ENCODE measurements around a stretch of chr1.

DNA sequence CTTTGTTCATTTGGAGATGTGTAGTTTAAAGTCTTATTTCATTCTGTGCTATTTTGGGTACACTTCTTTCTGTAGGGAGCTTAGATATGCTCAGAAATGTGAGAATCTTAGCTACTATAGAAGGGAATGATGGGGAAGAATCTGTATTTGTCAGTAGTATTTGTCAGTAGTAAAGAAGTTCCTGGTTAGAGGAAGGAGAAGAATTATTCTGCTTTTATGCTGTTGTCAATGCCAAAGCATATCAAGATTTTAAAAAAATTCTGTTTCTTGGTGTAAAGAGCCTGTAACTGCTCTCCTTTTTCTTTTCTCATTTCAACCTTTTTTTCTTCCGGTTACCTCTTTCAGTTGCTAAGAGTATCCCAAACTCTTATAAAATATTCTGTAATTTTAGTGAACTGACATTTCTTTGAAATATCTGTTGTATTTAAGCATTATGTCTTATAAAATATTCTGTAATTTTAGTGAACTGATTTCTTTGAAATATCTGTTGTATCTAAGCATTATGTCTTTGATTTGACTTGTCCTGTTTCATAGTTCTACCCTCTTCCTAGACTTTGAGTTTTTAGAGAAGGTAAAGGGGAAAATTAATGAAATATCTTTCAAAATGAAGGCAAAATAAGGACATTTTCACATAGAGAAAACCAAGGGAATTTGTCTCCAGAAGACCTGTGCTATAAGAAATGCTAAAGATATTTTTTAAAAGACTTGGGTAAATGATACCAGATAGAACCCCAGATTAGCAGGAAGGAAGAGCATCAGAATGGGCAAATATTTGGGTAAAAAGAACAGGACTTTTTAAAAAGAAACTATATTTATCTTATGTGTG lies 91.0 kb downstream of the ATF6 start:
- PRO-cap, result no peak

DNA sequence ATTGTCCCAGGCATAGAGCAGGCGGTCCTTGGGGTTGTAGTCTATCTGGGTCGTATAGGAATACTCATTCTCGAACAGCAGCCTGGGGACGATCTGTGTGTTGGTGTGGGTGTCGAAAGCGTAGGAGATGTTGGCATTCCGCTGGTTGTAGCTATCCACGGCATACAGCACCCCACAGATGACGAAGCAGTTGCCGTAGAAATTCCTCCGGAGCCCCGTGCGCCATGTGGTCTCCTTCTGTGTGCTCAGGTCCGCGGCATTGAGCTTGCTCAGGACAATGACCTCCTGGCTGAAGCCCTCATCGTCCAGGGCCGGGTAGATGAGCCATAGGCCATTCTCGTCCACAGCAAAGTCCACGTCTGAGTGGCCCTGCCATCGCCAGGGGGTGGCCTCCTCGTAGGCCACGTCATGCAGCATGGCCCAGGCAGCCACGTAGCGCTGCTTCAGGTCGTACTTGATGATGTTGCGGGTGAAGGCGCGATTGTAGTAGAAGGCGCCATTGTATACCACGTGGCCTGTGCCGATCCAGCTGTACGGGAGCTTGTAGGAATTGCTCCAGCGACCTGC lies 39.9 kb downstream of the OLFML2B start:
- PRO-cap, result no peak

GRCh38 chr1:161997710-161998418 lies 25.8 kb downstream of the OLFML2B start:
- PRO-cap, result no peak

DNA sequence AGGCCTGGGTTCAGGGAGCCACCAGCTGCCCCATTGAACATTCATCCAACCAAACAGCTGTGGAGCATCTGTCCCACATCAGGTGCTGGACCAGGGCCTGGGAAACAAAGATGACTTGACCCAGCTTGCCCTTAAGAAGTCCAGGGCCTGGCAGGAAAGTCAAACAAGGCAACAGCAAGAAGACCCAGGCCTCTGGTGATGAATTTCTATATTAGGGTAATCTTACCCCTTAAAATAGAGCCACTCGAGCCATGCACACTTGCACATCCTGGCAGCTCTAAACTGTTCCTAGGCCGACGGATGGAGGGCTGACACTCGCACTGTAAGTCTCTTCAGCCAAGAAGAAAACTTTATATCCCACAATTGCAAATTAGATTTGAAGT lies 12.1 kb downstream of the OLFML2B start:
- PRO-cap, result no peak

DNA sequence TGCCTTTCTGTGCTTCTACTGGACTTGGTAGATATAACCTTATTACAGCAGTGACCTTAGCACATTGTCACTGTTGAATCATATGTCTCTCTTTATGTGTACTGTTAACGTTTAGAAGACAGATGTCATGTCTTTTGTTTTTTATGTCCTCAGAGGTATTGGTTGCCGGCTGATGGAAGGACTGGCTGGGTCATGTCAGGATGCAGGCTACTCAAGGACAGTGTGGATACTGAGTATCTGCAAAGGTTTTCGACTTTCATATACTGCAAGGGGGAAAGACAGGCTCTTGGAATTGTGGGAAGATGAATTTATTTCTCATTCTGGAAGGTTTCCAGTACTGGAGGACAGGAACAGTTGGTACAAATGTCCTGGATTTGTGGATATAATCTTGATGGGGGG lies 65.6 kb downstream of the NOS1AP start:
- PRO-cap, result no peak

DNA sequence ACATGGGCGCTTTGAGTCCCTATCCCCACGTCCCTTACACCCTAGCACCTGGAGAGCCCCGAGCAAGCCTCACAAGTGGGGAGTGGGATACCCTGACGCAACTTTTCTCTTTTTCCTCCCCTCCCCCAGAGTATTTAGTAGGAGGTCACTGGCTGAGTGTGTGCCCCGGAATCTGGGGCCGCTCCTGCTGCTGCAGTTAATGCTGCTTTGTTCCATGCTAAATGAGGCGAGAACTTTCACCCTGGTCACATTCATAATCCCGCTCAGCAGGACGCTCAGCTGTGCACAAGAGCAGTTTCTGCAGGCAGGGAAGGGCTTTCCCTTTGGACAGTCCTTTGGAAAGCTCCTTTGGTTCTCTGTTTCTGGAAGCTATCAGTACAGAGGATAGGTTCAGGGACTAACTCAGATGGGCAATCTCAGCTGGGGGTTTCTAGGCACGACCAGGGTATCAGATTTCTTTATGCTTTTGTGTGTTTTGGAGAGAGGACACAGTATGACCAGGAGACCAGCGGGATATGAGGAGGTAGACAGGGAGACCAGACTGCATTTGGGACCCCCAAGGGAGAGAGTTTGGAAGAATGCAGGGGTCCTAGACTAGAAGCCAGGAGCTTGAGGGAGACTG lies 75.9 kb downstream of the NOS1AP start:
- PRO-cap, result no peak

DNA sequence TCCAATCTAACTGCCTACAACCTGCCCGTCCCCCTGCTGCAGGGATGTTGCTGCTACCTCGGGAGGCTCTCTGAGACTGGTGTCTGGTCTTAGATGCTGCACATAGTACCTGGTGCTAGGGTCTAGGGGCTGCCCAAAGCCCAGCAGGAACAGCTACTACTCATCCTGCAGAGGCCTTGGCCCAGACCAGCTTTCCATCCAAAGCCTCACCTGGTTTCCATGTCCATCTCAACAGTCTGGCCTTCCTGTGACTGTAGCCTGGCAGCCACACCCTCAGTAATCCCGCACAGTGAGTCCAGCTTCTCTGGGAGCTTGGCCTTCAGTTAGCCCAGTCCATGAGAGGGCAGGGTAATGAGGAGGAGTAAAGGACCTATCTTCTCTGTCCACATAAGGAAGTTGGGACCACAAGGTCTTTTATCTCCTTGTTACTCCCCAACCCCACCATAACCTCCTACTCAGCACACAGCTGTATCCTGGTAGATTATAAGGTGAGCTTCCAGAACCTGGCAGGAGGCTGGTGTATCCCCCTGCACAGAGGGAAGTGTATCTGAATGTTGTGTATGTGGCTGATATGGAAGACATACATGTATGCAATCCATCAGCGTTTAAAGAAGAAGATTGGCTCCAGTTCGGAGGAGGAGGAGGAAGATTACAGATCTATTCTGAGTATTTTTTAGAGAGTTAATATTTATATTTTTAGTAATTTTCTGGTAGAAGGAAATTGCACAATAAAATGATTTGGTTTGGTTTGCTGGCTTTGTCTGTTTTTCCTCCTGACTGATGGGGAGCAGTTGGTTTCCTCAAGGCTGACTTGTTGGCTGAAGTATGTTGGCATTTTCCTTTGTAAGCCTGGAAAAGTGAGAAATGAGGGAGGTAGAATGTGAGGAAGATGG lies 4.8 kb downstream of the C1orf226 start:
- PRO-cap, result no peak

DNA sequence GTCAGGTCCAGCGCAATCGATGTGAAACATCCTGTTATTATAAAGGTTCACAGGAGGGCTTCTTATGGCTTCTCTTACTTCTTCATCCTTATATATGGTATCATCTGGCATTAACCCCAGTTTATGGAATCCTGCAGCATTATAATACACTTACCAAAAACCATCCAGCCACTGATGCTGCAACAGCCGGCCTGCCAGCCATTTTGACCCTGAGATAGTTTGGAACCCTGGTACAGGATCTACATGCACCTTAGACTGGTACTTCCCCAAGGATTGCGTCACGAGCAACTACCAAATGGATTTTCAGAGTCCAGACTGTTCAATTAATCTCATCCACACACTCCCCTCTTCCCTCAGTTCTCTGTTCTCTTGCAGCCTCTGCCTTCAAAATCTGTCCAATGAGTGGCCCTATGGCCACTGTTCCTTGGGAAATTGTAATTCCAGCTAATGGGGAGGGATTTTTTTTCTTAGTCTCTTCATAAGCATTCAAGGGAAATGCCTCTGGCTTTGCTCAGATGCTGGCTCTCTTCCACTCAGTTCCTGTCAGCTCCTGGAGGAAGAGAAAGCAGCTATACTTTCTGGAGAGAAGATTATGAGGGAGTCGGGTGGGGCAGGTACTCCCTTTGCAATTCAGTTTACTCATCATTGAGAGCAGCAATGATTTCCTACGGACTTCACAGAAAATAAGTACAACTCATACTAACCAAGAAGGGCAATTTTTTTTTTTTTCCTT lies 19.9 kb upstream of the UAP1 start:
- PRO-cap, result no peak

DNA sequence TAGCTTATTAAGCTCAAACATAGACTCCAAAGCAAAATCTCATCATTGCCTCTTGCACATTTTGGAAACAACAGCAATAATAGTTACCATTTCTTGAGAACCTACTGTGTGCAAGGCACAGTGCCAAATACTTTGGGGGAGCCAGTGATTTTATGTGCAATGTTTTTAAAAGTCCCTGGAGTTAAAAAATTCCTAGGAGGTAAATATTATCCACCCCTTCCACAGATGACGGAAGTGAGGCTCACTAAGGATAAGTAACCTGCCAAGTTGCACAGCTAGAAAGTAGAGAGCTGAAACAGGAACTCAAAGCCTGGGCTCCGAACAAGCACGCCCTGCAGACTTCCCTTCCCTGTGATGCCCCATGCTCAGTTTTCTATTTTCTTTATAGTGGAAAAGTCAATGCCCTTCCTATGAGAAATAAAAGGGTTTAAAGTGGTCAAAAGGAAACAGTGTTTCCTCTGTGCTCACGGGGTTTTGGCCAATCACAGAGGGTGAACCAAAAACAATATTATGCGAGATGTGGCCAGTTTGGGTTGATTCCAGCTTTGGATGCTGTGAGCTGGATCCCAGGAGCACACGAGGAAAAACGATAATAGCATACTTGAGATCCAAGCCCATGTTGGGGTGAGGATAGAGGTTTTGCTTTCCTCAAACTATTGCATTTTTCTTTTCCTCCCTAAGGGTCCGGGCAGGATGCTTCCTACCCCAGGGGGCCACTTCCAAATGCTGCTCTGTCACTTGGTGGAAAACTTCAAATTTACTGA lies 44.5 kb downstream of the DDR2 start:
- PRO-cap, result no peak

GRCh38 chr1:162703675-162703971 lies 71.4 kb downstream of the DDR2 start:
- PRO-cap, result no peak

DNA sequence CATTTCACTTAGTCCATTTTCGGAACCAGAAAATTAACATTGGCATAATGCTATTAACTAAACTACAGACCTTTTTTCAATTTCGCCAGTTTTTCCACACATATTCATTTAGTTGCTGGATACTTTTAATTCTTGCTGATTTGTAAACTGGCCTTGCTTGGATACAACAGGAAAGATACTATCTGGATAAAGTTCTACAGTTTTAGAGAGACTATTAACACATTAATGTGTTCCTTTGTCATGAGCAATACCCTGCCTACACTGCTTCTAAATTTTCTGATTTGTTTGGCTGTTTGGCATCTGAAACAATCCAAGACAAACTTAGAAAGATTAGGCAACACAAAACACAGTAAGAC lies 5.7 kb upstream of the HSD17B7 start:
- PRO-cap, result no peak

GRCh38 chr1:163231382-163231909 lies 28.7 kb upstream of the RGS5 start:
- PRO-cap, result no peak

- PRO-cap, result no peak
Measured at GRCh38 chr1:164575558-164576112, 16.7 kb downstream of the PBX1 start.

DNA sequence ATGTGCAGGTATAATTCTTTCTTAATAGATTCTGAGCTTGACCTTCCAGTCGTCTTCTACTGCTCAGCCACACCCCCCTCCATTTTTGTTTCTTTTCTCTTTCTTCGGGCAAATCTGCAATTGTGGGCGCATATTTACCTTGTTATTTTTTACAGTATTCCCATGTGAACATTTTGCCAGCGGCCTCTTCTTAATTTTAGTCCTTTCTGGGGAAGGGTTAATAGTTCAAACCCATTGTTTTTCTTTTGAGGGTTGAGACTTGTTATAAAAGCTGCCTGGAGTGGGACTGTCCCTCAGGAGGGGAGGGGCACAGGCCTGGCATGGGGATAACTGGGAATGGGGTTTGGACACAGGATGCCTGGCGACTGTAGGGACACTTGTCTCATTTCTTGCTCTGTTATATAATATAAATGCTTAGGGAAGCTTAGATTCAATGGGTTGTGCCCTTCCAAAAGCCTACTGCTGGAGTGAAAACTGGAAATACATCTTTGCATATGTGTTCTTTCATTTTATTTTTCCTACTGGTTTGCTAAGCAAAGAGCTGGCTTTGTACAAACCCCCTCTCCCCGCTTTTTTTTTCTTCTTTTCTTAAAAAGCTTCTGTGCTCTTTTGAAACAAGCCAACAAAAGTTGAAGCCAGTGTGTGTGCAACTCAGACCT lies 40.4 kb downstream of the PBX1 start:
- PRO-cap, result no peak

DNA sequence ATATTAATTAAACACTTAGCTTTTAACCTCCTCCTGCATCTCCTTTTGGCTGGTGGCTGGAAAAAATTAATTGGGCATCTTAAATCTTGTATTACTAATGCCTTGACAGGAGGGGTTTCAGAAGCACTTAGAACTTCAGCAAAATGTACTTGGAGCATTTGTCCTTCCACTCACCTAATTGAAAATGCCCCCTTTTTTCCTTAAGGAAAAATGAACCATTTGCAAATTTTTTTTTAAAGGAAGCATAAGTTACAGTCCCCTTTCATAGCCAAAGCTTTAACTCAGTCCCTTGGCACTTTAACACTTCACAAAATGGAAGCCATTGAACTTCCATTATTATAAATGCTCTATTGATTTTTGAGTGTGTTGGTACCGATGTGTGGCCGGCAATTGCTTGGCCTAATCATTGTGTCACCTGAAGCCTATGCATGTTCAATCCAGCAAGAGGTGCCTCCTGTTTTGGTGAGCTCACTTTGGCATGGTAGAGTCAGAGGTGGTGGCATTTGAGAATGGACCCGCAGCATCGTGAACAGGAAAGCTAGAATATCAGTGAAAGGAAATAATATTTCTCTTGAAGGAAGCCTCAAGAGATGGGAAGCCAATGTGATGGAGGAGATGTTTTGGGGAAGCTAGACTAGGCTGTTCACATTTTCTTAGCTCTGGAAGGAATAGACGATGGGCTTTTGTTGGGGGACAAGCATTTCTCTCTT lies 68.2 kb downstream of the PBX1 start:
- PRO-cap, result no peak

GRCh38 chr1:164630285-164631163 lies 71.5 kb downstream of the PBX1 start:
- PRO-cap, result no peak

GRCh38 chr1:164641170-164641677 lies 82.2 kb downstream of the PBX1 start:
- PRO-cap, result no peak

GRCh38 chr1:164644576-164645738 lies 86.0 kb downstream of the PBX1 start:
- PRO-cap, result no peak

DNA sequence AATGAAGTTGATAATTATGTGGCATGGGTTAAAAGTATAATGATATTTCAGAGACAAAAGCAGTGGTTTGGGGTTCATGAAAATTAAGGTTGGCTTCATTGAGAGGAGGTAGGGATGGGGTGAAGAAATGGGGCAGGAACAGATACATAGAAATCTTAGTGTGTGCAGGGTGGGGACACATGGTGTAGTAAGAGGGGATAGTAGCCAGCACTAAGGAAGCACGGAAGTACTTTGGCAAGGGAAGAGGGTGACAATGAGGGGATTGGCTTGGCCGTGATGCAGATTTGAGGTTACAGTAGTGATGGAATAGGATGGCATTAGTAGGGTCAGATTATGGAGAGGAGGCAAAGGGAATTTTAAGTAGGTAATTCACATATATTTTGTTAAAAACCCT lies 118.6 kb downstream of the PBX1 start:
- PRO-cap, result no peak

DNA sequence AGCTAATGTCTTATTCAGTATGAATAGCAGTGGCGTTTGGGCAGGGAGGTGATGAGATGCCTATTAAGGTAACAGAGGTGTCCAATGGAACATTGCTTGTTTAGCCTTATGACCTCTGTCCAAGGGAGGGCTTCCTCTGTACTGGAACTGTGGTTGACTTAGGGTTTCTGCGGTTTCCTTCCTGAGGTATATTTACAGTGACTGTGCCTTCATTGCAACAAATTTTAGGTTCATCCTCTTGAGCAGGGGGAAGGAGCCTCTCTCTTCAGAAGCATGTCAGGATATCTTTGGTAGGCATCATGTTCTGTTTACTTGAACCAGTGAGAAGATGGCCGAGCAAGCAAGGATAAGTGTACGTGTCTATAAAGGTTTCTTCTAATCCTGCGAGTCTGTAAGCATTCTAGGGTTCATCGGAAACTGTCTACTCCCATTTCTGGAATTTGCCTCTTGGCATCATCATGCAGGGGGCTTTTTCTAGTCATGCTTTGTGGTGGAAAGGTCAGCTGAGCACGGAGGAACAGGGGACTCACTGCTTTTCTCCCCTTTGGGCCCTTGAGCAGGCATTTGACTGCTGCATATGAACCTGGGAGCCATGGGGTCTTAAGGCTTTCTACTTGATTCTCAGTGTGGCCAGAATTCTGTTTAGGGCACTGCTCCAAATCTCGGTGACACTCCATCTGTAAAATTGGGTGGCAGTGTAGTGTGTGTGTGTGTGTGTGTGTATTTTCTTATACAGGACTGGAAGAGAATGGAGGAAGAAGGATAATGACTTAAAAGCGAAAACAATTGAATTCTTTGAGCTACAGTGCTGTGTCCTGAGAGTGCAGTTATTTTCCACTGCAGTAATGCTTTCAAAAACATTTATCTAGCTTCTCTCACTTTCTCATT lies 162.0 kb downstream of the PBX1 start:
- PRO-cap, result no peak